AG04450 (cell line): ENCODE data around the gene ZNF44.

GRCh38 chr19:10797204-10798182 is 38.5 kb downstream of the TMED1 start:
- CAGE, long polyA plus RNA: no peak
- RRBS: no CpG with 5 or more reads among the region's 31 CpGs

DNA sequence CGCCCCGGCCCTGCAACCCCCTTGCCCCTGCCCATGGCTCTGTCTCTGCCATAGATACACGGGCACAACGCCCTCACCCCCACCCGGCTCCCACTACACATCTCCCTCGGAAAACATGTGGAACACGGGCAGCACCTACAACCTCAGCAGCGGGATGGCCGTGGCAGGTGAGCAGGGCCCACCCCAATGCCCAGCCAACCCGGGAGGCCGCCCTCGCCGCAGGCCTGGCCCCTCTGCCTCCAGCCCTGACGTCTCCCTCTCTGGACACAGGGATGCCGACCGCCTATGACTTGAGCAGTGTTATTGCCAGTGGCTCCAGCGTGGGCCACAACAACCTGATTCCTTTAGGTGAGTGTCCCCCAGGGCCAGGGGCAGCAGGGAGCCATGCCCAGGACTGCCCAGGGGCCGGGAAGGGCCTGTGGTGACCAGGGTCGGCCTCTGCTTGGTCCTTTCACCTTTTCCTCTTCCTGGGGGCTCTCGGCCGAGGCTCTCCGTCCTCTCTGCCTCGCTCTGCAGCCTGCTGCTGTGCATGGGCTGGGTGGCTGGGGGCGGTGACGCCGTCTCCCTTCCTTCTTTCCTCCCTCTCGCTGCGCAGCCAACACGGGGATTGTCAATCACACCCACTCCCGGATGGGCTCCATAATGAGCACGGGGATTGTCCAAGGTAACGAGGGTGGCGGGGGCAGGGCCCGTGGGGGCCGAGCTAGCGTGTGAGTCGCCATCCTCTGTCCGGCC is 7.5 kb downstream of the YIPF2 start:
- CAGE, long polyA plus RNA: no peak
- RRBS: 77% methylated on average over 13 of the region's 38 CpGs

DNA sequence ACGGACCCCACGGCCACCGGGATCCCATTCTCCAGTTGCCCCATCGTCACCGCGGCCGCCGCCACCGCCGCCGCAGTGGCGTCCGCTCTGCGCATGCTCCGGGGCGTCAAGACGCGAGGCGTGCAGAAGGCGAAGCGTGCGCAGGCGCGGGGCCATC is 332 bp upstream of the SMARCA4 start:
- CAGE, long polyA plus RNA: no peak
- RRBS: 2% methylated on average over 17 of the region's 24 CpGs

GRCh38 chr19:11089693-11090484 is 626 bp downstream of the LDLR start:
- CAGE, long polyA plus RNA: no peak
- RRBS: 4% methylated on average over 7 of the region's 51 CpGs

- CAGE, long polyA plus RNA: no peak
- RRBS: no CpG with 5 or more reads among the region's 15 CpGs
Measured at GRCh38 chr19:11138471-11139300, 16.9 kb downstream of the SPC24 start.

GRCh38 chr19:11159633-11160411 is 4.2 kb upstream of the SPC24 start:
- CAGE, long polyA plus RNA: no peak
- RRBS: no CpG with 5 or more reads among the region's 13 CpGs

GRCh38 chr19:11187277-11187662 is 10.1 kb downstream of the KANK2 start:
- CAGE, long polyA plus RNA: no peak
- RRBS: no CpG with 5 or more reads among the region's 4 CpGs

- CAGE, long polyA plus RNA: no peak
- RRBS: no CpG with 5 or more reads among the region's 20 CpGs
Measured at GRCh38 chr19:11421654-11422023, 2.5 kb upstream of the RGL3 start.

DNA sequence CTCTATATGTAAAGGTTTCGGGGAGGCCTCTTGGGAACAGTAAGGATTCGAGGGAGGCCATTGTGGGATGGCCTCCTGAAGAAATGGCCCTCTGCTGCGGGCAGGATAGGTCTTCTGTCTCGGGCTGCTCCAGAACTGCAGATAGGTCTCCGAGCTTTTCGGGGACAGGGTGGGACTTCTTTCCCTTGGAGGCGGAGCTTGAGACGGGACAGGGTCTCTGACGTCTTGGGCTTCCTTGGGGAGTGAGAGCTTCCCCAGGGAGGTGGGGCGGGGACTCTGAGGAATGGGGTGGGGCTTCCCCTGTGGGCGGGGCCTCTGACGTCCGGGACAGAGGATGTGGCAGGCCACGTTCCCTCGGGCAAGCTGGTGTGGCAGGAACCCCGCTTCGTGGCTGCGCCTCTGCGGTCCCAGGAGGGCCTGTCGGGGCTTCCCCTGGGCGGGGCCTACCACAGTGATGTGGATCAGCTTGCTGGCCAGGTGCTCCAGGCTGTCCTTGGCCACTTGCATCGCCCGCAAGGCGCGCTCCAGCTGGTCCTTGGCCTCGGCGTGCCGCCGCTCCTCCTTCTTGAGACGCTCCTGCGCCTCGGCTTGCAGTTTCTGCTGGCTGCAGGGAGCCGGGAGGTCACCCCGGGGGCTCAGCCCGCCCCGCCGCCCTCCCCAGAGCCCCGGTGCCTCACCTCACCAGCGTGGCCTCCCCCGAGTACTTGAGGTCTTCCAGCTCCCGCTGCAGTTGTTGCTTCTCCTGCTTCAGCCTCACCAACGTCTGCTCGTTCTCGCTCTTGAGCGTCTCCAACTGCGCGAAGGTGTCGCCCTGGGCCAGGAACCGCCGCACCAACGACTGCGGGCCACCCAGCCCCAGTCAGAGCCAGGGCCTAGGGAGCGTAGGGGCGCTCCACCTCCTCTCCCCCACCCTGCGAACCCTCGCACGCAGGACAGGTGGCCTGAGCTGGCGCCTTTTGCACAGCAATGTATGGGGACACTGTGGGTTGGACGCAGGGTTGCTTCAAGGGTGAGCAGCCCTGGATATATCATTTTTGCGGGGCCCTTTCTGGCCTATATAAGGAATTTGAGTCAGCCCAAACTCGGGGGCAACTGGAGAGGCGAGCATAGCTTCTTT is 3.3 kb upstream of the RGL3 start:
- CAGE, long polyA plus RNA: no peak
- RRBS: 4% methylated on average over 5 of the region's 62 CpGs

GRCh38 chr19:11444135-11444538 is 8.7 kb downstream of the PRKCSH start:
- CAGE, long polyA plus RNA: no peak
- RRBS: no CpG with 5 or more reads among the region's 6 CpGs

- CAGE, long polyA plus RNA: no peak
- RRBS: no CpG with 5 or more reads among the region's 5 CpGs
Measured at GRCh38 chr19:11446649-11446935, 11.2 kb downstream of the PRKCSH start.

DNA sequence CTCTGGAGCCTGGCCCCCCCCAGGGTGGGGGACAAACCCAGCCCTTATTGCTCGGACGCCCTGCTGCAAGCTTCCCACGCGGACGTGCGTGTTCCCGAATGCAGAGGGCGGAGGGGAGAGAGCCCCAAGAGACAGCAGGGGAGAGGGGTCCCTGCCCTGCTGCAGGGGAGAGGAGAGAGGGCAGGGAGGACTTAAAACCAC is 16.3 kb downstream of the PRKCSH start:
- CAGE, long polyA plus RNA: no peak
- RRBS: no CpG with 5 or more reads among the region's 8 CpGs

GRCh38 chr19:11530385-11530993 is 1.6 kb upstream of the ECSIT start:
- CAGE, long polyA plus RNA: no peak
- RRBS: no CpG with 5 or more reads among the region's 12 CpGs

- CAGE, long polyA plus RNA: no peak
- RRBS: 1% methylated on average over 12 of the region's 62 CpGs
Measured at GRCh38 chr19:11694446-11695299, 44.1 kb downstream of the ZNF823 start.

GRCh38 chr19:11978749-11979300 is 14.0 kb downstream of the ZNF763 start:
- CAGE, long polyA plus RNA: no peak
- RRBS: no CpG with 5 or more reads among the region's 7 CpGs

- CAGE, long polyA plus RNA: no peak
- RRBS: no CpG with 5 or more reads among the region's 2 CpGs
Measured at GRCh38 chr19:12271490-12271775, 23.2 kb downstream of the ZNF44 start.

- CAGE, long polyA plus RNA: start-site peak on the minus strand at chr19:12294851-12294890, 39 and 43 reads in 2 replicates
- RRBS: 3% methylated on average over 20 of the region's 68 CpGs
Measured at GRCh38 chr19:12294276-12295334, at the start of gene ZNF44. ZNF44 (minus strand) TSS chr19:12294883.

- CAGE, long polyA plus RNA: no peak
- RRBS: no CpG with 5 or more reads among the region's 2 CpGs
Measured at GRCh38 chr19:12616187-12616387, 5.4 kb downstream of the ZNF791 start.

GRCh38 chr19:12636552-12636862 is 25.8 kb downstream of the ZNF791 start:
- CAGE, long polyA plus RNA: no peak
- RRBS: no CpG with 5 or more reads among the region's 8 CpGs

GRCh38 chr19:12651952-12652476 is 14.5 kb downstream of the MAN2B1 start:
- CAGE, long polyA plus RNA: no peak
- RRBS: no CpG with 5 or more reads among the region's 10 CpGs